ENCODE measurements around the gene FRG2C.

DNA sequence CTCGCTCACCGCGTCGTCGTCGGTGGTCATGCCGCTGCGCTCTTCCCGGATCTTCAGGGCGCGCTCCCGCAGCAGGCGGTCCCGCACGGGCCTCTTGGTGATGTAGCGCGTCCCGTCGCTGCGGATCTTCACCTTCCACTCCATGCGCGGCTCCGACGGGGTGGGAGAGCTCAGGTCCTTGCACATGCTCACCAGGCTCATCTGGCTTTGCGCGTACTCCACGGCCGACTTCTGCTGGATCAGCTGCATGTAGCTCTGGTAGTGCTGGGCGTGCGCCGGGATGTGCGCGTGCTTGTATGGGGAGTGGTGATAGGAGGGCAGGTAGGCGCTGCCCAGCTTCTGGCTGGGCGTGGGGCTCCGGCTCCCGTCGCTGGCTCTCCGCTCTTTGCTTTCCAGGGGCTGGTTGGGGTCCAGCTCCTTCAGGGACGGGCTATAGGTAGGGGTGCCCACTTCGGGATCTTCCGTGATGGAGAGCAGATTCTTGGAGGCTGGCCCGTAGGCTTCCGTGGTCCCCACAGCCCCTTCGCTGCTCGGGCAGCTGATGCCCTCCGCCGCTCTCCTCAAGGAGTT lies 241.0 kb downstream of the PDZRN3 start:
- RRBS = 96% methylated on average over 6 of the region's 48 CpGs

- RRBS = no CpG with 5 or more reads among the region's 2 CpGs
These were observed 136.5 kb downstream of the PDZRN3 start for GRCh38 chr3:73488181-73488740.

GRCh38 chr3:73518864-73519069 lies 106.0 kb downstream of the PDZRN3 start:
- RRBS = no CpG with 5 or more reads among the region's 2 CpGs

DNA sequence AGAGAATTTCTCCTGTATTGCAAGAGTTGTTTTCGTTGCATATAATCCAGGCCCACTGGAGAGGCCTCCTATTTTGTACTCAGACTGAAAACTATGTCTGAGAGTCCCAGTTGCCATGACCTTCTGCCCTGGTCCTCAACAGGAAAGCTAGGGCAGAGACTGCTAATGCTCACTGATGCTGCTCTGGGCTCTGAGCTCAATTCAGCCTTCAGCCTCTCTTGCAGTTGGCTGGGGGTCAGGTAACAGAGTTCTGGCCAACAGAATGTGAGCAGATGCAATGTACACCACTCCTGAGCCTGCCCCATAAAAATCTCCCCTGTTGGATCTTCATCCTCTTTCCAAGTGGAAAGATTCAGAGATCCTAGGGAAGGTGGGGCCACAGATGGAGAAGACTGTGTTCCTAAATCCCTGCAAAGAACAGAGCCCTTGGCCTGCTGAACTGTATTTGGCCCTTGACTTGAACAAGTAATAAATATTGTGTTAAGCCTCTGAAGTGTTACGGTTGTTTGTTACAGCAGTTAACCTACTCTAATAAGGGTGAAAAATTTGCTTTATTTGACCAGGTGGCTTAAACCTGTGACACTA lies 87.8 kb downstream of the PDZRN3 start:
- RRBS = no CpG with 5 or more reads among the region's 2 CpGs

- RRBS = no CpG with 5 or more reads among the region's 14 CpGs
These were observed 53.3 kb downstream of the PDZRN3 start for GRCh38 chr3:73571196-73572032.

DNA sequence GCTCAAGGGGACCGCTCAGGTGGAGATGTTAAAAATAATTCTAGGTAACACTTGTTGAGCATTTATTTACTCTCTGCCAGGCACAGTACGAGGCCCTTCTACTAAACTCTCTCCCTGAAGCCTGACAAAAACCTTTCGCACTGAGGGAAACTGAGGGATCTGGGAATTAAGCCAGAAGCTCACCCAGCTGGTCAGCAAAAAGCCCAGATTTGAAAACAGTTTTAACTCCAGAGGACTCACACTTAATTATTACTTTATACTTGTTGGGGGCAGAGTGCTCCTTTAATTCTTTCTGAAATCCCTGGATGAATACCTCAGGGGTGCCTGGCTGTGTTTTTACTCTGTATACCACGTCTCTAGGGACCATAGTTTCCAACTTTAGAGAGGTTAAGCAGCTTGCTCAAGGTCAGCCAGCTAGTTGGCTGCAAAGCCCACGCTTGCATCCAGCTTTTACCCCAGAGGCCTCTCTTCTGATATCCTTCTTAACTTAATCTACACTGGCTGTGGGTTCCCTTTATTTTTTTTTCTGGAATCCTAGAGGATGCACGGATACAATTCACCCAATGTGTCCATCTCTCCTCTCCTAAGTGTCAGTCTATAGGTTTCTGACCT lies 1.5 kb downstream of the PDZRN3 start:
- RRBS = no CpG with 5 or more reads among the region's 6 CpGs

GRCh38 chr3:73625338-73625976 lies 716 bp upstream of the PDZRN3 start:
- RRBS = 0% methylated on average over 2 of the region's 16 CpGs

DNA sequence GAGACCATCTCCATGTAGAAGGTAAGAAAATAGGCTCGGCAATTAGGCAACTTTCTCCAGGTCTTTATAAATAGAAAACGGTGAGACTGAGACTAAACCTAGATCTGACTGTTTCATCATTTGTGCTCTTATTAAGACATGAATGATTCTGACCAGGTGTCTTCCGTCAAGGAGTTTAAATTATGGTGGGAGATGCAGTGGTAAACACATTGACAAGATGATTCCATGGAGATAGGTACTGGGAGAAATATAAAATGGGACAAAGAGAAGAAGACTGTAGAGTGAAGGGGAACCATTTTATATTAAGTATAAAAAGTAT lies 155.1 kb upstream of the PDZRN3 start:
- RRBS = no CpG with 5 or more reads among the region's 3 CpGs

DNA sequence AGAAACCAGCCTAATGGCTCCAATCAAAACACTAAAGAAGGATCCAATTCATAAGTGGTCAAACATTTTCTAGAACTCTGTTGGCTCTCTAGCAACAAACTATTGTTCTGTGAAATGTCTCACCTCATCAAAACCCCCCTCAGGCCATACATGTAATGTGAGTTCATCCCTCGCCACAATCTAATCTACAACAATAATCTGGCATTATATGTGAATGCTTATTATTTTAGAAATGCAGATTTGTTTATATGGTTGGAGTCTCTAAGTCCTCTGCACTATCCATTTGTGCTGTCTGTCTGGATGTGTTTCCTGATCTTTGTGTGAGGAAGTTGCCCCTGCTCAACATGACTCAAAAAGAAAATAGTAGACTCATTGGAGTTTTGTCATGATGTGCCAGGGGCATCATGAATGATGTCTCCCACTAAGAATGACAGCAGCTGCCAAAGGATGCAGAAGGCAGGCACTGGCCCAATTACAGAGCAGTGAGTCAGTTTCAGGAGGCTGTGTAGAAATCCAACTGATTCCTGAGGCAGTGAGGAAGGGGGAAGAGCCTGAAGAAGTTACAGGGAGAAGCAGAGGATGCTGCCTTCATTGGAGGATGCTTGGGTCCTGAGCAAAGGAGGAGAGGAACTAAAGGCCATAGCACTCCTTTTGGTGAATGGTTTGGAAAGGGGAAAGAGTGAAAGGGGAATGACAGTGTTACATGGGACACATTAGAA lies 161.7 kb upstream of the PDZRN3 start:
- RRBS = no CpG with 5 or more reads among the region's 1 CpG

DNA sequence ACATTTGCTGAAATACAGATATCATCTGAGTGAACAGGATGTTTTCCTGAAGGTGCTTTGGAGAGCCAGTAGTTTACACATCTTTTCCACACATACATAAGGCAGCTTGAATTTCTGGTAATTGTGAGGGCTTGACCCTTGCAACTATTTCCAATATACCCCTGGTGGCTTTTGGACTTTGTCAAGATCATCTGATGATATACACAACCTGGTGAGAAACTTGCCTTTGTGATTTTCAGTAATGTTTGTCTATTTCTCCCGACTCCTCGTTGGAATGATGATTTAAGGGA lies 188.7 kb upstream of the PDZRN3 start:
- RRBS = no CpG with 5 or more reads among the region's 2 CpGs

DNA sequence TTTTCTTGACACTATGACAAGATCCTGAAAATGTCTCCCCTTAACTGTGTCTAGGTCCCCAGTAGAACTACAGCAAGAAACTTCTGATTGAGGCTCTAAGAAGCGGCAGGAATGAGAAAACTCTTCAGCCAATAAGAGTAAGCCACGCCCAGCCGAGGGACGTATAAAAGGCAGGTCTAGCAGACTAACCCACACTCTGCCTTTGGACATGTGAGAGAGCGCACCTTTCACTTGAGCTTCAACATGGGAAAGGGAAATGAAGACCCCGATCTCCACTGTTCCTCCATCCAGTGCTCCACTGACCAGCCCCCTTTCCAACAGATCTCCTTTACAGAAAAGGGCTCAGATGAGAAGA lies at the start of gene FRG2C:
Gene FRG2C (plus strand): TSS at position 192 of the 355 bp plus-strand sequence.
- RRBS = no CpG with 5 or more reads among the region's 6 CpGs

GRCh38 chr3:77617577-77617958 lies 577.7 kb downstream of the ROBO2 start:
- RRBS = no CpG with 5 or more reads among the region's 3 CpGs

- RRBS = no CpG with 5 or more reads among the region's 1 CpG
These were observed 1056.3 kb downstream of the ROBO2 start for GRCh38 chr3:78096256-78096508.

GRCh38 chr3:78880497-78880940 lies 887.3 kb downstream of the ROBO1 start:
- RRBS = no CpG with 5 or more reads among the region's 1 CpG

GRCh38 chr3:81531439-81532063 lies 229.9 kb downstream of the GBE1 start:
- RRBS = no CpG with 5 or more reads among the region's 3 CpGs

- RRBS = no CpG with 5 or more reads among the region's 2 CpGs
These were observed 18.5 kb downstream of the GBE1 start for GRCh38 chr3:81742936-81743329.

DNA sequence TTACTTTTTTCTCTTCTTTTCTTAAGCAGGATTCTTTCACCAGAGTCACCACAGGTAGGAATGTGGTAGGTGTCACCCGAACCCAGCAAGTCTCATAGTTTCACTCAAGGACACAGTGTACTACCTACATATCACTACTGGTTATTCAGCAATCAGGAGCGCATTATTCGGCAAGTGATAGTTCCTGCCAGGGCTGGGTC lies 1271.5 kb upstream of the CADM2 start:
- RRBS = no CpG with 5 or more reads among the region's 3 CpGs

DNA sequence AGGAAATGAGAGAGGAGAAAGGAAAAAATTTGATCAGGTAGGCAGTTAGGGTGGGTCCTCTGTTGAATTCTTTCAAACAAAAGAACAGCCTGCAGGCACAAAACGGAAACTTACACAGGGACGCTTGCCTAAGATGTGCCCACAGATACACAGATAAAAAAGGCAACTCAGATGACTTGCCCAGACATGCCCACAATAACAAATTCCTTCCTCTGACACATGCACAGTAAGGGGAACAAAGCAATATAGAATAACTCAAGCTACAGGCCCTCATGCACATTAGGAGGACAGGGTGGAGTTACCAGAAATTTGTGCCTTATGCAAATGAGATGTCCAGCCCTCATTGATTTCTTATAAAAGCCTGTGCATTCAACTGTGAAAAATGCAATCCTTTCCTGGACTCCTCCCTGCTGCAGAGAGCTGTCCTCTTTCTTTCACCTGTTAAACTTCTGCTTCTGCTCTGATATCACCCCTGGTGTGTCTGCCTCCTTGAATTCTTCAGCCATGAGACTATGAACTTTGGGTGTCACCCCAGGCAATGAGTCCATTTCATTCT lies 1024.2 kb upstream of the CADM2 start:
- RRBS = no CpG with 5 or more reads among the region's 2 CpGs

GRCh38 chr3:84959756-84960499 lies 1.1 kb downstream of the CADM2 start:
- RRBS = no CpG with 5 or more reads among the region's 20 CpGs